Measurements from ENCODE around the gene TMEM132C.

- RRBS = no CpG with 5 or more reads among the region's 9 CpGs
Measured at GRCh38 chr12:124359459-124359895, 64.6 kb downstream of the RFLNA start.

GRCh38 chr12:124364294-124364565 lies 69.3 kb downstream of the RFLNA start:
- RRBS = no CpG with 5 or more reads among the region's 10 CpGs

DNA sequence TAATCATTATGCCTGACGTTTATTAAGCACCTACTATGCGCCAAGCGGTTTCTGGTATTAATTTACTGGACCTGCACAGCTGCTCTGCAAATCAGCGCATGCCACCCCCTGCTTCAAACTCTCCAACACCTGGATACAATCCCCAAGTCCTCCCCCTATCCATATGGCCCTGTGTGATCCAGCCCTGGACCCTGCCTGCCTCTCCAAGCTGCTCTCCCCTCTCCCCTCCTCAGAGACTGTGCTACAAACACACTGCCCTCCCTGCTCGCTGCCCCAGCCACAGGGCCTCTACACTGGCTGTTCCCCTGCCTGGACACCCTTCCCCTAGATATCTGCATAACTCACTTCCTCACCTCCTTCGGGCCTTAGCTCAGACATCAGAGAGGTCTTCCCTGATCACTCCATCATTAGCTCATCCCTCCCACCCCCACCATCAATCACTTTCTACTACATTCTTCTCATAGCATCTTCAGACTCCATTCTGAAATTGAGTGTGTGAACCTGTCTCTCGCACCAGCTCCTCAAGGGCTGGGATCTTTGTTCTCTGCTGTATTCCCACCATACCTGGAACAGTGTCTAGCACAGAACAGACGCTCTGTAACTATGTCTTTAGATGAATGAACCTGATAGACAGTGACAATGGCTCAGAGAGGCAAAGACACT lies 86.2 kb downstream of the RFLNA start:
- RRBS = no CpG with 5 or more reads among the region's 8 CpGs

DNA sequence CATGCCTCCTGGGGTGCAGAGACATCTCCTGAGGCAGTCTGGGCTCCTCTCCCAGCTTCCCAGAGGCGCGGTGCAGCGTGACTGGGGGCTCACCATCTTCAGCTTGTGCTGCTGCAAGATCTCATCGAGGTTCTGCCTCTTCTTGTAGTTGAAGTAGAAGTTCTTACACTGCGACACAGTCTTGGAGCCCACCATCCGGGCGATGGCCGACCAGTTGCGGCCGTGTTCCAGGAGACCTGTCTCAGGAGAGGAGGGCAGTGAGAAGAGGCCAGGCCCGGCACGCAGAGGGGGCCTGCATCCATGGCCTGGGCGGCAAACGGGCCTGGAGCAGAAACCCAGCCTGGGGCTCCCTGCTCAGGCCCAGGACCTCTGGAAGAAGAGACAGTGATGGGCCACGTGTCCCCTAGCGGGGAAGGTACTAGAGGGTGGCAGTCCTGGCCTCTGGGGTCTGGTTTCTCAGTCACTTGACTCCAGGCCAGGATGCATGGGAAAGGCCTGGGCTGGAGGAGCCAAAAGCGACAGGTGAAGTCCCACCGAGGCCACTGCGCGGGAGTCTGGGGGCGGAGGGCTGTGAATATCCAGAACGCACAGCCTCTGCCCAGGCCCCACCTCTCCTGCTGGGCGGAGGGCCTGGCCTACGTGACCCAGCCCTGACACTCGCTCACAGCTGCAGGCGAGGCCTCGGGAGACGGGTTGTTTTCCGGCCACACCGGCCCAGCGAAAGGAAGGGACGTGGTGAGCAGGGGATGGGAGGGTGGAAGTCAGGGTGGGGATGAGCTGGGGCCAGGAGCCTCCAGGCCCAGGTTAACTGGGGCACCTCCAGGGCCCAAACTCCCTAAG lies 91.0 kb downstream of the RFLNA start:
- RRBS = 85% methylated on average over 6 of the region's 32 CpGs

- RRBS = no CpG with 5 or more reads among the region's 23 CpGs
Measured at GRCh38 chr12:124432912-124433629, 134.3 kb downstream of the NCOR2 start.

DNA sequence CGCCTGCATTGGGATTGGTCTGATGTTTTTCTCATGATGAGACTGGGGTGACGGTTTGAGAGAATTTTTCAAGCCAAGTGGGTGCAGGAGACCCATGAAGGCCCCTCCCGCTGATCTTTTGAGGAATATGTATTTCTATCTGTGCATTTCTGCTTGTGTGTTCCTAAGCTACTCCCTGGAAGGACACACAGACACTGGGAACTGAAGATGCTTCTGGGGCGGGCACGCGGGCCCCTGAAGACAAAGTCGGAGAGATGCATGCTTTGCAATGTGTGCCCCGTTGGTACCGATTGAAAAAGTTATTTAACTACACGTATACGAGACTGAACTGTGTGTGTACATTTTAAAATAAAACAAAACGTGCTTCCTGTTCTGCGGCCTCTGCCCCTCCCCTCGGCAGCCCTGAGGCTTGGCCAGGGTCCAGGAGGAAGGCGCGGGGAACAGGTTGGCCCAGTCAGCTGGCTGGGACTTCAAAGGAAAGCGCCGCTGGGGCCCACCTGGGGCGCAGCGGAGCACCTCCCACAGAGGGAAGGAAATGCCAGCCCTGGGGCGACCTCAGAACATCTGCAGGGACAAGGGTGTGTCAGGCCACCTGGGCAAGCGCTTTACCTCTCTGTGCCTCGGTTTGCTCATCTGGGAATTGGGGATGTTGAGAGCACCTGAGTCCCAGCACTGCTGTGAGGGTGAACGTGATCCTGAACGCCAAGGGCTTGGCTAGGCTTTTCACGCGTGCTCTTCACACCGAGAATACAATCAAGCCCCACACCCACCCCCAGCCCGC lies 41.6 kb upstream of the NCOR2 start:
- RRBS = no CpG with 5 or more reads among the region's 29 CpGs

- RRBS = no CpG with 5 or more reads among the region's 8 CpGs
Measured at GRCh38 chr12:124698598-124699109, 131.2 kb upstream of the NCOR2 start.

DNA sequence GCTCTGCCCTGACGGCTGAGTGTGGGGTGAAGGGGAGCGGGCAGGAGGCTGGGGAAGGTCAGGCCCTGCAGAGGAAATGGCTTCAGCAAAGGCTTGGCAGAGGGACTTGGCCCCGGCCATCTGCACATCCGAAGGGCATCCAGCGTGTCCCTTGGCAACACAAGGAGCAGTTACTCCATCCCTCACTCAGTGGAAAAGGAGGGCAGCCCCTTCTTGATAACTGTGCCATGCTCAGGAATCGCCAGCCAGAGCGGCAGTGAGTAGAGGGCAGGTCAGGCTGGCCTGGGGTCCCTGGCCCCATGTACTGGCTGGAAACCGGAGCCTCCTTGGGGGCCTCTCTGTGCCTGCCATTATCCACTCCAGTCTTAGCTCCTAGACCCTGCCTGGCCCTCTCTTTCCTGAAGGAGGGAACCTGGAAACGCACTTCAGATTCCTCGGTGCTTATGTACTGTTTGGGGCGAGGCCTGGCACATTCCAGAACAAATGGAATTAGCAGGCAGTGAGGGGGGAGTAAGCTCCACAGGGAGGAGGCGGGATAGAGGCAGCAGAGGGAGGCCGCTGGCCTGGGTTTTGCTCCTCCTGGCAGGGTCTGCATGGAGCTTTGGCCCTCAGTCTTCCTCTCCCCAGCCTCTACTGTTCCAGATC lies 133.6 kb upstream of the NCOR2 start:
- RRBS = no CpG with 5 or more reads among the region's 13 CpGs

- RRBS = 44% methylated on average over 6 of the region's 24 CpGs
Measured at GRCh38 chr12:124726959-124727854, 136.5 kb downstream of the SCARB1 start.

GRCh38 chr12:124747075-124747778 lies 116.4 kb downstream of the SCARB1 start:
- RRBS = no CpG with 5 or more reads among the region's 8 CpGs

- RRBS = no CpG with 5 or more reads among the region's 6 CpGs
Measured at GRCh38 chr12:124915573-124916194, 1.2 kb upstream of the UBC start.

DNA sequence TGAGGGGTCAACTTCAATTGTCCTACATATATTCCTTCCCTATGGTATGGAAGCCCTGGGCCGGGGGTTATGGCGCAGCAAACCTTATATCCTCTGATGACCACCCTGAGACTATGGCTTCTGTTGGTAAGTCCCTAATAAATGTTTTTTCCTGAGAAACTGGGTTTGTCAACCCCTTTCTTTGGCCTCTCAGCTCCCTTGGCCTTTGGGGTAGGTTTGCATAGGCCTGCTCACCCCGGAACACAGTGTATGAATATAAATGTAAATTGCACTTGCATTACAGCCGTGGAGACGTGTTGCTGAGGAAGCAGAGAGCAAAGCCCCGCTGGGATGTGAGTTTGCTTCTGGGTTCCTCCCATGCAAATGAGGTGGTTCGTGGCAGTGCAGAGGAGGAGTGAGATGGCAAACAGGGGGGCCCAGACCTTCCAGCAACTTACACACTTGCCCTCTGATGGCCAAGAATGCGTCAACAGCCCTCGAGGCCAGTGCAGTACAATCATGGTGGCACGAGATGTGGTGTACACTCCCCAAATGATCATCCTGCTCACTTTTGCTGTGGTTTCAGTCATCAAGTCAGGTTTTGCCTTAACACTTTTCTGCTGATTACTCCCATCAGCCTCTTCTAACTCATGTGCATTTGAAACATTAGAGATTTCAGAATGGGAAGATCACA lies 6.6 kb upstream of the UBC start:
- RRBS = no CpG with 5 or more reads among the region's 10 CpGs

- RRBS = no CpG with 5 or more reads among the region's 12 CpGs
Measured at GRCh38 chr12:124992824-124993274, 596 bp upstream of the BRI3BP start.

- RRBS = 35% methylated on average over 5 of the region's 25 CpGs
Measured at GRCh38 chr12:125092532-125093672, 27.7 kb downstream of the AACS start.

- RRBS = no CpG with 5 or more reads among the region's 9 CpGs
Measured at GRCh38 chr12:126156728-126157304, 970.6 kb downstream of the TMEM132B start.

GRCh38 chr12:126845133-126845415 lies 1421.9 kb upstream of the TMEM132C start:
- RRBS = no CpG with 5 or more reads among the region's 3 CpGs

- RRBS = 50% methylated on average over 1 of the region's 10 CpGs
Measured at GRCh38 chr12:128265427-128265966, 1.5 kb upstream of the TMEM132C start.

GRCh38 chr12:128266669-128267487 lies at the start of gene TMEM132C:
TSS of gene TMEM132C (plus strand) at chr12:128267170.
- RRBS = 4% methylated on average over 55 of the region's 100 CpGs

- RRBS = 99% methylated on average over 5 of the region's 17 CpGs
Measured at GRCh38 chr12:128792461-128792862, 31.3 kb downstream of the SLC15A4 start.

DNA sequence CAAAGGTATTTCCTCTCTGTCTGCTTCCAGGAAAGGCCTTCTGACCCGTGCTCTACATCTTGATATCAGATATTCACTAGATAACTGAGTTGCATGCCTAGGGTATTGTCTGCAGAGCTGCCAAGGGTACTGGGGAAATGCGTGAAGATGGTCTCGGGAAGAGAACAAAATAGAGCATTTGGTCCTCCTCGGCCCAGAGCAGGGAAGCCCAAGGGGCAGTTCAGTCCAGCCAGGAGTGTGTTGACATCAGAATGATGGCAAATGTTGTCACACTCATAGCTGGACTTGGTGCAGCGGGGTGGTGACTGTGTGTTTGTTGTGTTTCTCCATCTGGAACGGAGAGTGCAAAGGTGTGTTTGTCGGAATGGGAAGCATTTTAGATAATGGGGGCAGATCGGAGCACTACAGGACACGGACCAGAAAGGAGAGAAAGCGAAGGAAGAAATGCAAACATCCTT lies 8.1 kb downstream of the GLT1D1 start:
- RRBS = no CpG with 5 or more reads among the region's 10 CpGs